ENCODE measurements around the gene TTC3.

GRCh38 chr21:34853620-34854340 is 185.0 kb downstream of the CLIC6 start:
- RRBS = no CpG with 5 or more reads among the region's 10 CpGs

DNA sequence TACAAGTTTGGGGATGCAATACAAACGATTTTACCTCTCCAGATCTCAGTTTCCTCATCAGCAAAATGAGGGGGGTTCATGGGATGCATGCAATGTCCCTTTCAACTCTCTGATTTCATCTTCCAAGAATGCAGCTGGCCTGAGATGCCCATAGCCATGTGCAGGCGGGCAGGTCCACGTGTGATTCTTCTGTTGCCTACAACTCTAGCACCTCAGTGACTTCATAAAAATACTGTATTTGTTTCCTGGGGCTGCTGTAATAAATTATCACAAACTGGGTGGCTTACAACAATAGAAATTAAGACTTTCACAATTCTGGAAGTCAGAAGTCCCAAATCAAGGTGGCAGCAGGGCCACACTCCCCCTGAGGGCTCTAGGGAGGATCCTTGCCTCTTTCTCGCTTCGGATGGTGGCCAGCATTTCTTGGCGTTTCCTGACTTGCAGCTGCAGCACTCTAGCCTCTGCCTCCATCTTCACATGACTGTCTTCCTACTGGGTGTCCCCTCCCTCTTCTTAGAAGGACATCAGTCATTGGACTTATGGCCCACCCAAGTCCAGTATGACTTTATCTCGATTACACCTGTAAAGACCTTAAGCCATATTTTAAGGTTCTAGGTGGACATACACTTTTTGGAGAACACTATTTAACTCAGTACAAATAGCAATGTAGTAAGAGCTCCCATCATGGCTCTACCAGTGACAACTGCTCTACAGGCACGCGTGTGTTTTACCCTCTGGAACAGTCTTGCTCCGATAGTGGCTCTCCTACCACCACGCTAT is 186.7 kb downstream of the RUNX1 start:
- RRBS = no CpG with 5 or more reads among the region's 11 CpGs

GRCh38 chr21:34996263-34996790 is 52.8 kb downstream of the RUNX1 start:
- RRBS = no CpG with 5 or more reads among the region's 7 CpGs

- RRBS = no CpG with 5 or more reads among the region's 8 CpGs
Measured at GRCh38 chr21:35019350-35019930, 29.7 kb downstream of the RUNX1 start.

- RRBS = no CpG with 5 or more reads among the region's 4 CpGs
Measured at GRCh38 chr21:35050129-35050401, 963 bp upstream of the RUNX1 start.

- RRBS = no CpG with 5 or more reads among the region's 6 CpGs
Measured at GRCh38 chr21:35203739-35204116, 154.6 kb upstream of the RUNX1 start.

DNA sequence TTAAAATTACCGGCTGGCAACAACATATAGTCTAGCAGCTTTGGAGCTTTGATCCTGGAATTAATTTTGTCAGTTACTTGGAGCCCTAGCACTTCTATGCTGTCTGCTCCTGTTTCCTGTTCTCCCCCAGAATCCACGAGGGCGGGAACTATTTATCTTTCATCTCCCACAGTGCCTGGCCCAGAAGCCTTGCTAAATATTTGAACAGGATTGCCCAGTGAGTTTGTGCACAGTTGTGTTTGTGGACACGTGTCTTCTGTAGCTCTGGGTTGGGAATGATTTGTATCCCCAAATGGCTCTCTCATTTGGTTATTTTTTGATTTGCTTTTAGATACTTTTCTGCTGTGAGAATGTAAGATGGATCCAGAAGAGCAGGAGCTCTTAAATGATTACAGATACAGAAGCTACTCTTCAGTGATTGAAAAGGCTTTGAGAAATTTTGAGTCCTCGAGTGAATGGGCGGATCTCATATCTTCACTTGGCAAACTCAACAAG is 7.8 kb downstream of the DOP1B start:
- RRBS = no CpG with 5 or more reads among the region's 6 CpGs

DNA sequence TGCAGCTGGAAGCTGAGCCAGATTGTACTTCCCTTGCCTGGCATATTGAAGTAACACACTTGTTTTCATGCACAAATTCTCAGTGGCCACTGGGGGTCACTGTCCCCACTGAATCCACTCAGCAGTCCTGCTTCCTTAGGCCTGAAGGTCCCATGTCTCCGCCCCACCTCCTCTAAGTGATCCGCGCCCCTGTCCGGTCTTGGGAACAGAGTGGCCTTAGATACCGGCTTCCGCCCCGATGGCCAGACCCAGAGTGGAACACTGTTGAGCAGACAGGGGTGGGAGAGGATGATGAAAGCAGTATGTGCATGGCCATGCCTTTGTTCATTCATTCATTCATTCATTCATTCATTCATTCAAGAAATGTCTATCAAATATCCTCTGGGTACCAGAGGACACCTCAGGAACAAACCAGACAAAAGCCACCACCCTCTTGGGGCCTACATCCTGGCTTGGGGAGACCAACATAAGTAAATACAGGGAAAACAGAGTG is 34.9 kb downstream of the CHAF1B start:
- RRBS = no CpG with 5 or more reads among the region's 7 CpGs

GRCh38 chr21:36700962-36701989 is 2.4 kb downstream of the SIM2 start:
- RRBS = 11% methylated on average over 27 of the region's 74 CpGs

DNA sequence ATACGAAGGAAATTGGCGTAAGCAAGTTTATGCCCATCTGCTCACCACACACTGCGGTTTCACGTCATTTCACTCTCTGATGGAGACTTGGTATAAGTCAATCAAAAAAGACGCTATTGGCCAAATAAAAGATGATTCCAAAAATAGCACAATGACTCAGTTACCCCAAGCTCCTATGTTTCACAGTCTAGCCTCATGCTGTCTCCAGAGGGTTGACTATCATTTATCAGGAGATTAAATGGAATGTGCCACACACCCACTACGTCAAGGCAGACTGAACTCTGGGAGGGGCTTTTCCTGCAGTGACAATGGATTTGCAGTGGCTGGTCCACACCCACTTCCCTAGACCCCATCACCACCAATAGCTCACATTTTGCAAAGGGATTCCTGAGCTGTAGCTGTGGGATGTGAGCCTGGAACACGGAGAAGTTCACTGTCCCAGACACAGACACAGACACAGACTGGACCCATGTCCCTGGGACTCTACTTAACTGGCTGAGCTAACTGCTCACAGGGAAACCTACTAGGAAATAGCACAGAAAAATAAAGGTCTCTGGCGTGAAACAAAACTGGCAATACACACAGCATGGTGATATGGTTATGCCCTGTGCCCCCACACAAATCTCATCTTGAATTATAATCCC is 77.1 kb downstream of the HLCS start:
- RRBS = no CpG with 5 or more reads among the region's 8 CpGs

DNA sequence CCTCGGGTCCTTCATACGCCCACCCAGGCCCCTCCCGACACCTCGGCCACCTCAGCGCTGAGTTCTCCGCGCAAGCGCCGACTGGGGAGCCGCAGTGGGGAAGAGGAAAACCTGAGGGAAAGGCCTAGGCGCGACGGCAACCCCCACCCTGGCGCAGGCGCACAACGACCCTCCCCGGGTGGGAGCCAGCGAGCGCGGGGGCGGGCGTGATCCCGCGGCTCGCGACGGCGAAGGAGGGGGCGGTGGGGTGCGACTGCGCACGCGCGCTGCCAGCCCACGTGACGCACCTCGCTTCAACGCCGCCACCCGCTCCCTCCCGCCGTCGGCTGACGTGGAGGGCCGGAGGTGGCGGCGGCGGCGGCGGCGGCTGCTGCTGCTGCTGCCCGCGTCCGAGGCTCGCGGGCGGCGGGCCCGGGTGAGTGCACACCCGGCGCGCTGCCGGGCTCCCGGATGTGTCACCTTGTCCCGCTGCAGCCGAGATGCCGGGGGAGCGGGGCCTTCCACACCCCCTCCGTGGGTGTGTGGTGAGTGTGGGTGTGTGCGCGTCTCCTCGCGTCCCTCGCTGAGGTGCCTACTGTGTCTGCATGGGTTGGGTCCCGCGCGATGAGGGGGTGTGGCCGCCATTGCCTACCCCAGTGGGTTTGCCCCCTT is at the start of gene TTC3:
Gene TTC3, plus strand, starts transcription at position 305 of the 651 bp plus-strand sequence.
- RRBS = under 1% methylated on average over 18 of the region's 78 CpGs

GRCh38 chr21:37085087-37085756 is 12.2 kb downstream of the TTC3 start:
- RRBS = no CpG with 5 or more reads among the region's 5 CpGs

- RRBS = 4% methylated on average over 6 of the region's 33 CpGs
Measured at GRCh38 chr21:37221145-37221754, 45.9 kb downstream of the VPS26C start.

- RRBS = no CpG with 5 or more reads among the region's 10 CpGs
Measured at GRCh38 chr21:37386051-37386932, 19.7 kb downstream of the DYRK1A start.

- RRBS = no CpG with 5 or more reads among the region's 4 CpGs
Measured at GRCh38 chr21:37393050-37393882, 26.7 kb downstream of the DYRK1A start.

DNA sequence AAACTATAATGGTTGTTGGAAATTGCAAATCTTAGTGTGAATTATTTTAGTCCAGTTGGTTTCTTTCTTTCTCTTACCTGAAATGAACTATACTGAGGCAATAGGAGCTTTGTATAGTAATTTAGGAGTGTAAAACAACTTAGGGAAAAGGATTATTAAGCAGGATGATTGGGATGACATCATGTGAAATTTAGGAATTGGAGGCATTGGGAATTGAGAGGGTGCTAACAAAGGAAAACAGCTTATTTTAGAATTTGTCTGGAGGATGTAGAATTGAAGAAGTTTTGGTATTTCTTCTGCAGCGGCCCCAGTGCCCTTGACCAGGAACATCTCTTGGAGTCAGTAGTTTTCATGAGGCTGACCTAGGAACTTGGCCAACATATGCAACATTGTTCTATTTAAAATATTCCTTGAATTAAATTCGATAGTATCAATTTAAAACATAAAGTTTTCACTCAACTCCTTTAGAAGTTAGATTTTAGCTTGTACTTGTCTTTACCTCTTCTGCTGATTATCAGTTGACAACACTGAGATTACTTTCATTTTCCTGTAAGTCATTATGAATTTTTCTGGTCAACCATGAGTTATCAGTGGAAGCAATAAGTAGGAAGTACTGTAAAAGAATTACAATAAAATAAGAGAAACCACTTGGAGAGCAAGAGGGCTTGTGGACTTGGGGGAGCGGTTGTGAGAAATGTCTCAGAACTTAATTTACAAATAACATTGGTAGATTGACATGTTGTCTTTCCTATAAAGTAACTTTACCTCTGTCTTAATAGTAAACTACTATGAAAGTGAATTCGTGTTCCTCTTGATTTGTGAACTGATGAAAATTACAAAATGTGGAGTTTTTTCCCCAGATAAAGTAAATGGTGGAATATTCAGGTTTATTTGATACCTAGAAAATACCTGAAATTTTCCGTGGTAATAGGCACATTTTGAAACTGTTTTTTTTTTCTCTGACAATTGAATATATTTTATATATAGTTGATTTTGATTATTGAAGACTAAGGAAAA is 52.9 kb downstream of the DYRK1A start:
- RRBS = no CpG with 5 or more reads among the region's 5 CpGs

DNA sequence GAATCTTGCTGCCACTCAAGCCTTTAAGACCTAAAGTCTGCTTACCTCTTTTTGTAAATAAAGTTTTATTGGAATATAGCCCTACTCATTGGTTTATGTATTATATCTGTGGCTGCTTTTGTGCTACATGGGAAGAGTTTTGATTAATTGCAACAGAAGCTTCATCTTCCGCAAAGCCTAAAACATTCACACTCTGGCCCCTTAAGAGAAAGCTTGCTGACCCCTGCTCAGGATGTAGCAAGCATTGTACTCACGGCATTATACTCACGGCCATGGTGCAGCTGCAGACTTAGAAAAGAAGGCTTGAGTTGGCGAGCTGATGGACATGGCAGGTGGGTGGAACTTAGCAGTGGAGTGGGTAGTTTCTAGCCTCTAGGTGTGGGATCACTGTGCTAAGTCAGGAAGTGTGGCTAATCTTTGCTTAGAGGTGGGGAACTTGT is 80.9 kb downstream of the DYRK1A start:
- RRBS = no CpG with 5 or more reads among the region's 4 CpGs

- RRBS = no CpG with 5 or more reads among the region's 2 CpGs
Measured at GRCh38 chr21:37470741-37471547, 104.4 kb downstream of the DYRK1A start.

DNA sequence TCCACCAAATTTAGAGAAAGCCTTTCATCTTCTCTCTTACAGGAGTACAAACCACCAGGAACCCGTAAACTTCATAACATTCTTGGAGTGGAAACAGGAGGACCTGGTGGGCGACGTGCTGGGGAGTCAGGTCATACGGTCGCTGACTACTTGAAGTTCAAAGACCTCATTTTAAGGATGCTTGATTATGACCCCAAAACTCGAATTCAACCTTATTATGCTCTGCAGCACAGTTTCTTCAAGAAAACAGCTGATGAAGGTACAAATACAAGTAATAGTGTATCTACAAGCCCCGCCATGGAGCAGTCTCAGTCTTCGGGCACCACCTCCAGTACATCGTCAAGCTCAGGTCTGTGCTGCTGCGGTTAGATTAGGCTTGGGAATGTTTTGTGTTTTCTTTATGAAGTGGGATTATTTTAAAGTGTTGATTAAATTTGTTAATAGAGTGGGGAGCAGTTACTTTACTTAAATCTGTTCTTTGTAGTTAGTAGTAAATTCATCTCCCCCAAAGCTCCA is 138.7 kb downstream of the DYRK1A start:
- RRBS = no CpG with 5 or more reads among the region's 10 CpGs

GRCh38 chr21:37513784-37514644 is 147.4 kb downstream of the DYRK1A start:
- RRBS = no CpG with 5 or more reads among the region's 8 CpGs

Data from GM19239 (cell line).